Sigmoid colon (tissue), 4 donors: ENCODE measurements around the genes CREB3L4, AQP10 and ATP8B2.

- PRO-cap: no peak
- RAMPAGE, long total RNA, 4 experiments: no peak in any of the 4 experiments
Measured at GRCh38 chr1:153823578-153823777, 48.3 kb downstream of the SLC27A3 start.

DNA sequence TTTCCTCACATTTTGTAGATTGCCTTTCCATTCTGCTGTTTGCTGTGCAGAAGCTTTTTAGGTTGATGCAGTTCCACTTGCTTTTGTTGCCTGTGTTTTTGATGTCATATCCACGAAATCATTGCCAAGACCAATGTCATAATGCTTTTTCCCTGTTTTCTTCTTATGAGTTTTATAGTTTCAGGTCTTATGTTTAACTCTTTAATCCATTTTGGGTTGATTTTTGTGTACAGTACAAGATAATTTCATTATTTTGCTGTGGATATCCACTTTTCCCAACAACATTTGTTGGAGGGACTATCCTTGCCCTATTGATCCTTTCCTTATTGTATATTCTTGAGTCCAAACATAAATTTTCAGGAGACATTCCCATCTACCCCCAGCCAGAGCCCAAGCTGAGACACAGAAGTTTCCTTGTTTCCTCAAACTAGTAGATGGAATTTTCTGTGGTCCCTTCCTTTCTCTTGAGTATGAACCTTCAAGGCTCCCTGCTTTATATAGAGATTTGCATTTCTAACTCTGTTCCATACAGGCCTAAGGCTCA, 69.1 kb downstream of the GATAD2B start:
- PRO-cap: no peak
- RAMPAGE, long total RNA, 4 experiments: no peak in any of the 4 experiments

- PRO-cap: no peak
- RAMPAGE, long total RNA, 4 experiments: no peak in any of the 4 experiments
Measured at GRCh38 chr1:153888475-153889445, 34.0 kb downstream of the GATAD2B start.

- PRO-cap: no peak
- RAMPAGE, long total RNA, 4 experiments: no peak in any of the 4 experiments
Measured at GRCh38 chr1:153921469-153921995, 1.2 kb downstream of the GATAD2B start.

DNA sequence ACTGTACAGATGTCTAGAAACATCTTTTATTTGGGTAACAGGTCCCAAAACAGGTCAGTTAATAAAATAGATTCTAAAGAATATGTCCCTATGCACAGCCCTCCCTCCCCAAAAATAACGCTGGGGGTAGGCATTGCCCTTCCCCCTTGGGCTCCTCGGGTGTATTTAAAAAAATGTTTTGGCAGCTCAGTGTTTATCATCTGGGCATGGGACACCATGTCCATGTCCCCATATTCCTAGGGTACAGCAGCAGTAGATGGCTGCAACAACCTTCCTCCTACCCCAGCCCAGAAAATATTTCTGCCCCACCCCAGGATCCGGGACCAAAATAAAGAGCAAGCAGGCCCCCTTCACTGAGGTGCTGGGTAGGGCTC, 675 bp upstream of the CRTC2 start:
- PRO-cap: no peak
- RAMPAGE, long total RNA, 4 experiments: no peak in any of the 4 experiments

GRCh38 chr1:153961521-153961889, 1.8 kb downstream of the SLC39A1 start:
- PRO-cap: no peak
- RAMPAGE, long total RNA, 4 experiments: no peak in any of the 4 experiments

DNA sequence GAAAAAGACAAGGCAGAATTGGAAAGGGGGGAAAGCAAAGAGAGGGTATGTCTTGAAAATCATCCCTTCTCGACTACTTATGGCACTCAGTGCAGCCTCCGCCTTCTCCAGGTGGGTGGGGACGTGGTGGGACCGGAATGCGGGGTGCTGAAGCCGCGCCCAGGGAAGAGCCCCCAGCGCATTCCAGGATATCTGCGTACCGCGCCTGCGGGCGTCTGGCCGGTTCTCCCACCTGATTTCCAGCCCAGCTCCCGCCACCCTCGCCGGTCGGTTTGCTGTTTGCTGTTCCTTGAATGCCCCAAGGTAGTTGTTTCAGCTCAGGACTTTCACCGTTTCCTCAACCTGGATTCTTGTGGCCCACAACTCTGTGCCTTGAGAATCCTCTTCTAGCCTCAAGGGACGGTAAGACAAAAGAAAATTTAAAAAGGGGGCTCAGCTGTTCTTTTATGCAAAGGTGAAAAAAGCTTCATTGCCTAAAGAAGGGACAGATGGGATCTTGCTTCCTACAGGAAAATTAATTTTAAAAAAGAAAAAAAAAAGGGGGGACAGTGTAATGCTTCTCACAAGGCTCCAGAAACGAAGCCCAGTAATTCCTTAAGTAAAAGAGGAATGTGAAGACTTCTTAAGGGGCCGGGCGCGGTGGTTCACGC, 821 bp upstream of the SLC39A1 start:
- PRO-cap: no peak
- RAMPAGE, long total RNA, 4 experiments: no peak in any of the 4 experiments

- PRO-cap: no peak
- RAMPAGE, long total RNA, 4 experiments: no peak in any of the 4 experiments
Measured at GRCh38 chr1:153966835-153967117, 926 bp upstream of the CREB3L4 start.

GRCh38 chr1:153967118-153968087, at the start of gene CREB3L4:
Gene CREB3L4, plus strand, starts transcription at chr1:153967902.
- PRO-cap: bidirectional peak, plus-strand start at chr1:153967487, minus-strand start at chr1:153967311; unidirectional peak, minus-strand start at chr1:153967712
- RAMPAGE, long total RNA, 4 experiments: start-site peak on the plus strand in 3 of 4 experiments, at chr1:153967485-153967912 at its widest, 17 to 23 reads per replicate

DNA sequence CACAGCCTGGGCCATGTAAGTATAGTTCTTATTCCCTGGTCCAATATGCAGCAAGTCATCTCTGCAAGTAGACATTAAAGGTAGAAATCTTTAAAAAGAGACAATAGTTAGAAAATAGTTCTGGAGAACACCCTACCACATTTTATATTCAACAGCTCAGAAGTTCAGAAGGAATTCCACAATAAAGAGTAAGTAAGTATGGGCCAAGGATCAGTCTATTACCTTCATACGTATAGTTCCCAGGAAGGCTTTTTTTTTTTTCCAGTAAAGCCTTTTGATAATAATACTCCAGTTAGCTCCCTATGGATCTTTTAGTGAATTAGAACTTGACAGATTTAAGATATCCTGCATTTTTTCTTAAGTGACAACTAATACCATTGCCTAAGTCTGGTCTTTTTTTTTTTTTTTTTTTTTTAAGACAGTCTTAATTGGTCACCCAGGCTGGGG, 31.7 kb downstream of the RPS27 start:
- PRO-cap: no peak
- RAMPAGE, long total RNA, 4 experiments: no peak in any of the 4 experiments

- PRO-cap: no peak
- RAMPAGE, long total RNA, 4 experiments: no peak in any of the 4 experiments
Measured at GRCh38 chr1:154156761-154157392, 35.0 kb downstream of the TPM3 start.

DNA sequence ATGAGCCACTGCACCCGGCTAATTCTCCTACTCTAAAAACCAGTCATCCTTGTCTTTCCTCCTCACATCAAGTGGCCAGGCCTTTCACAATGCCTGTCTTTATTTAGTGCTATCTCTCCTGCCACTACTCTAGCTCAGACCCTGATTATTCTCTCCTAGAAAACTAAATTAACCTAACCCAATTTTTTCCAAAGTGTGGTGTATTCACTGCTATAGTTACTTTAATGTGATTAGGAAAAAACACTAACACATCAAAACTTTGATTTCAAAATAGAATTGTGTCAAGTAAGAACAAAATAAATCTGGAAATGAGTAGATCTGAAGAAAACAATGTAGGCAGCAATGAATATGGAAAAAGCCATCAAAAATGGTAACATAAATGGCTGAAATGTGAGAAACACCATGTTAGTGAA, 27.5 kb downstream of the TPM3 start:
- PRO-cap: no peak
- RAMPAGE, long total RNA, 4 experiments: no peak in any of the 4 experiments

DNA sequence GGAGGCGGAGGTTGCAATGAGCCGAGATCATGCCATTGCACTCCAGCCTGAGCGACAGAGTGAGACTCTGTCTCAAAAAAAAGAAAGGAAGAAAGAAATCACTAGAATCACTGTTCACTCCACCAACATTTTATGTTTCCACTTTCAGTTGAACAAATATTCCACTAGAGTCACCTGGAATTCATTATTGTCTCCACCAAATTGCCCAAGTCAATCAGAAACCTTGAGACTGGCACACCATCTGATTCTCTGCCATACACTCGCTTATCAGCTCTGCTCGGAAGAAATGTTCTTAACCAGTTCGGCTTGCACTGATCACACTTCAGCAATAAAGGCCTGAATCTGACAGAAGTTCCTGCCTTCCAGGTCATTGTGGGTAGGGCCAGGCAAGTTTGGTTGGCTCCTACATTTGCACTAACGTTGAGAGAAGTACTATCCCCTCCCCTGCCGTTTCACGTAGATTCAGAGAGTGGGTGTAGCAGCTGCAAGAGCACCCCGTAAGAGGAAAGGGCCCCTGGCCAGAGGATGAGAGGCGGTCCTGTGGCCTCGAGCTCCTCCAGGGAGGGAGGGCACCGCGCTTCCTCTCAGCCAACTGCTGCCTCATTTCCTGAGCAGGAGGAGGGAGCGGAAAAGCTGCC, 9.9 kb downstream of the TPM3 start:
- PRO-cap: unidirectional peak, plus-strand start at position 614 of the sequence
- RAMPAGE, long total RNA, 4 experiments: no peak in any of the 4 experiments

- PRO-cap: no peak
- RAMPAGE, long total RNA, 4 experiments: no peak in any of the 4 experiments
Measured at GRCh38 chr1:154320608-154321315, at the start of gene AQP10. Gene AQP10, plus strand, starts transcription at chr1:154321093.

DNA sequence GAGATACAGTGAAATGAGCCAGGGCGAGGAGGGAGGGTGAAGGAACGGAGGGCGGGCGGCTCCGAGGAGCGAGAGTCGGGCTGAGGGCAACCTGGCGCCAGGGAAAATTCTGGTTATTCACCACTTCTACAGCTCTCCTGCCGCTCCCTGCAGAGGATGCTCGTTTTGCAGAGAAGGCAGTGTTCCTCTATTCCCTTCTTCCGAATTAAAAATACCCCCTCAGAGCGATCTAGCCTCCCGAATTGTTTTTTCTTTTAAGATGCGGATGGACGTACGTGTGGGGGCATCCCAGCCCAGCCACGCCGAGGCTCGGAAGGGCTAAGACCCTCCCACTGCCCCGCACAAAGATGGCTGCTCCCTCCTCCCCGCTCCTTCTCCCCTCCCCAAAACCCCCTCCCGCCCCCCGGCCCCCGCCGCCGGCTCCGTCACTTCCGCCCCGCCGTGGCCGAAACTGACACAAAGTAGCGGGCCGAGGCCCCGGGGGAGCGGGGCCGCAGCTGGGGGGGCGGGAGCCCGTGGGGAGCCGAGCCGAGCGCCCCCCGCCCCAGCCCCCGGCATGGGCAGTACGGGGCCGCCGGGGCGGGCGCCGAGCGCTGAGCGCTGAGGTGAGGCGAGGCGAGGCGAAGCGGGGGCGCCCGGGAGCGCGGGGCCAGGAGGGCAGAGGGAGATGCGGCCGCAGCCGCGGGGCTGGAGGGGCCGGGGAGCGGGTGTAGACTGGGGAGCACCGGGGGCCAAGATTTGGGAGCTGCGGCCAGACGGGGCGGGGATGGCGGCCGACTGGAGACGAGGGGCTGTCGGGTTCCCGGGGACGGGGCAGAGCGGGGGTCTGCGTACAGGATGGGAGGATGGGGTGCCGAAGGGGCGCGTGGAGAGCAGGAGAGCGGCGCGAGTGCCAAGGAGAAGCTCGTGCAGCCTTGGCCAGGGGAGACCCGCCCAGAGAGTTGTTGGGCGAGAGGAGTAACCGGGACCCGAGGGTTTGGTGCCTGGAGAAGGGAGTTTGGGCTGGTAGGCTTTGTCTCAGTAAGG, at the start of gene ATP8B2:
ATP8B2 (plus strand) TSS at position 428 of the 1,026 bp plus-strand sequence.
- PRO-cap: bidirectional peak, plus-strand start at position 459 of the sequence, minus-strand start at position 377 of the sequence
- RAMPAGE, long total RNA, 4 experiments: no peak in any of the 4 experiments

DNA sequence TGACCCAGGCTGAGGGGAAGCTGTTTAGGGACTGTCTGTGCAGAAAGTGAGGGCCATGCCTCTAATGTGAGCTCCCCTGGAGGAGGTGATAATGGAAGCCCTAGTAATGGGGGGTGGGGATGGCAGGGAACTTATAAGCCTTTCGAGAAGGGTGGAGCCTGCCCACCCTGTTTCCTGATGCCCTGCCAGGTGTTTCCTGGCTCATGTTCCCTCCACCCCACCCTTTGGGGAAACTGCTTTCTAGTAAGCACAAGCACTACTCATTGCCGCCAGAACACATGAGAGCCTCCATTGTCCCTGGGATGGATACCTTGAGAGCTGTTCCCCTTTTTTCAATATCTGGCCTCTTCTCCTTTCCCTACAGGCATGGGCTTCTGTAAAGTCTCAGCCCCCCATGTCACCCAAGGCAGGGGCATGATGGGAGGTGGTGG, 2.2 kb downstream of the ATP8B2 start:
- PRO-cap: no peak
- RAMPAGE, long total RNA, 4 experiments: no peak in any of the 4 experiments

DNA sequence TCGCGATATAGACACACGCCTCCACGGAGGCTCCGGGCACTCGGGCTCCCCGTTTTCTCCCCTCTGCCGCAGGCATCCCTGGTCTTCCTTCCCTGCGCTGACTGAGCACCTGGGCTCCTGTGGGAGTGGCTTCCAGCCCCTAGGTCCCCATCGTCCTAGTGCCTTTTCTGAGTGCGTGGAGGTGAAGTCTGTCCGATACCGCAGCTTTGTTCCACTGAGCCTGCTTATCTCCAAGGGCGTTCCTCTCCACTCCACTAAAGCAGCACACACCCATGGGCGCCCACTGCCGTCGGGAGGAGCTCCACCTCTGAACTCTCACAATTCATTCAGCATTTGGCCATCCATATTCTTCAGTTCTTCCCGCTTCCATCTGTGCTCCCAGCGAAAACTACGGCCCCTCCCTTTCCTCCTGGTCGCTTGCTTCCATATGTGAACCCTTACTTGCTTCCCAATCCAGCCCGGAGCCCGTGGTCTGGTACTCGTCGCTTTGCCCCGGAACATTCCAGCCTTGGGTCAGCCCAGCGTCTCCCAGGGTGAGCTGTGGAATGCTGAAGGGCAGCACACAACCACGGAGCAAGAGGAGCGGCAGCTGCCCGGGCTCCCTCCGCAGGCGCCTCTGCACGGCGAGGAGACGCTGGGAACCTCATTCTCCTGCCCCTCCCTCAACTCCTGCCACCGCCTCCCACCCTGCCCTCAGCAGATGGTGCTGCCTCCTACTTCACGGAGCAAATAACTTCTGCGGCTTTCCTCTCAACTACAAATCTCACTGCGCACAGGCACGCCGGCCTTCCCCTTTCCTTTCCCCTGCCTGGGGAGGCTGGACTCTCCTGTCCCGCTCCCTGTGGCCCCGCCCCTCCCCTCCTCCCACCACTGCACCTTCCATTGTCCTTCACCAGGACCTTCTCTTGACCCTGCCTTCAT, 27.5 kb downstream of the ATP8B2 start:
- PRO-cap: unidirectional peak, plus-strand start at position 565 of the sequence; unidirectional peak, minus-strand start at position 801 of the sequence
- RAMPAGE, long total RNA, 4 experiments: no peak in any of the 4 experiments

GRCh38 chr1:154499431-154499987, 2.5 kb upstream of the TDRD10 start:
- PRO-cap: no peak
- RAMPAGE, long total RNA, 4 experiments: no peak in any of the 4 experiments

- PRO-cap: no peak
- RAMPAGE, long total RNA, 4 experiments: no peak in any of the 4 experiments
Measured at GRCh38 chr1:154747967-154748492, 122.1 kb downstream of the KCNN3 start.

DNA sequence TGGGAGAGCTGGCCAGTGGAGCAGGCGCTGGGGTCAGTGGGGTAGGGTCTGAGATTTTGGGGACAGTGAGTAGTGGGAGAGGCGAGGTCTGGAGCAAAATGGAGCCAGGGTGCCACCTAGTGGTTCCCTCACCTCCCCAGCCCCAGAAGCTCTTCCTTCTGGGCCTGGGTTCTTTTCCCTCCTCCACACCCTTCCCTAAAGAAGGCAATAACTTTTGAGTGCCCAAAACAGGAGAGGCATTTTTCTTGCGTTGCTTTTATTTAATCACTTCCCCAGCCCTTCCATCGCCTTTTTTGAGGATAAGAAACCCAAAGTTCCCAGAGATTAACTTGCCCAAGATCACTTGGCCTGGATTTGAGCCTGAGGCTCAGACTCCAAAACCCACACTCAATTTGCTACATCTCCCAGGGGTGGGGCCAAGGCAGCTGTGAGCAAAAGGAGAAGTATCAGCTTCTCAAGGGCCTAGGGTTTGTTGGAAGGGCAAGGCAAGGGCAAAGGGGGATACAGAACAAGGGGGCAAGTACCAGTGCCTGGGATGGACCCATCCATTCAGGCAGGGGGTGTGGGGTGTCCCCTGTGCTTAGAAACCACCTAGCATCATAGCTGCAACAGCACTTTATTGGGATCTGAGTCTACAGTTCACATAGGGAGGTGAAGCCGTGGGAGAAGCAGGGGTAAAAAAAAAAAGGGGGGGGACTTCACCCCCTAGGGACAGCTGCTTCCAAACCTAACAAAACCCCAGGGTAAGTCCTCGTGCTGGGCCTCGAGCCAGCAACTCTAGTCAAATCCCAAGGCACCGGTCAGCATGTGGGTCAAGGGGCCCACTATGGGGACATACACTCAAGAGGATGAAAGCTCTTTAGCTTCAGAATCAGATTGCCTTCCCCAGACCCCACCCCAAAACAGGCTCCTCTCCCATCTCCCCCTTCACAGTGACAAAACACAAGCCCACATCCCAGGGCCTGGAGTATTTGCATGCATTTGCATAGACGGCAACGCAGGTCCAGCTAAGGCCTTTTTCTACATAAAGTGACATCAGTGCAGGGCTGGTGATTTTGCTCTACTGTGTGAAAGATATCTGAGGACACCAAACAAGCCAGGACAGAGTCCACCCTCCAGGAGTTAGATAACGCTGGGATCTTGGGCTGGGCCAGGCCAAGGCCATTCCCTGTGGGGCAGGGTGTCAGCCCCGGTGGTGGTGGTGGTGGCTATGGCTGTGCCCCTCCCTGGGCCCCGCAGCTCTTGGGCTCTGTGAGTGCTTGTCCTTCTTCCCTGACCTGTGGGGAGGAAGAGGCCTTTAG, 7.8 kb upstream of the PMVK start:
- PRO-cap: no peak
- RAMPAGE, long total RNA, 4 experiments: no peak in any of the 4 experiments